NALM6 (cell line): ENCODE measurements around a stretch of chr3.

- PRO-cap: no peak
Measured at GRCh38 chr3:78872036-78872729, 895.6 kb downstream of the ROBO1 start.

DNA sequence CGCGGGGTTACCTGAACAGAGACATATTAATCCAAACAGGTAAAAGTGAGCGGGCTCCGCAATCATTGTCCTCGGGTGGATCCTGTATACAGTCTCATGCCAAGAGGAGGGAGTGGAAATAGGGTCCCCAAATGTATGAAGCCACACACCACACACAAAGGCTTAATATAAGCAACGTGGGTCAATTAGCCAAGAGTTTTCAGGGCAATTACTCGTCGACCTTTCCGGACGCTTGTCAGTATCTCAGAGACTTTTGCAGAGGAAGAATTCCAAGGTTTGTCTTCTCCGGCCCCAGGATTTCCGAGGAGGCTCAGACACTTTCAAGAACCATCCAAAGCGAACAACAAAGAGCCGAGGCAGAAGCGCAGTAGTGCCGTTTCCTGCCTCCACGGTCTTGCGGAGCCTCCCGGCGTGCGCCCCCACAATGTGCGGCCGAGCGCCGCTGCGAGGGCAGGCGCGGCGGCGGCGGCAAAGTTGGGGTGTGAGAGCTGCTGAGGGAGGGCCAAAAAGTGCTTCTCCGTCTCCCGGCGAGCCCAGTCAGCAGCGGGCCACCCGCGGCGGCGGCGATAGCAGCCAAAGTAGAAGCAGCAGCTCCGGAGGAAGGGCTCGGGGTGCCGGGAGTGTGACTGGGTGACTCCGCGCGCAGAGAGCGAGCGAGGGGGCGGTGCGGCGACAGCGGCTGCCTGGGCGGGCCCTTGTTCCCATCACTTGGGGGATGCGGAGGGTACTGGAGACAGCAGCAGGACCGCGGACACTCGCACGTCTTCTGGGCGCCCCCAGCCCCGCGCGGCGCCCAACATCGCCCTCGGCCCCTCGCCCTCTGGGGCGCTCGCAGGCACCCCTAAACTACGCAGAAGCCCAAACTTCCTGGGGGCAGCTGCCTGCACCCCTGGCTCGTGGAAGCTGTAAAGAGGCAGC lies 749.1 kb downstream of the ROBO1 start:
- PRO-cap: no peak

DNA sequence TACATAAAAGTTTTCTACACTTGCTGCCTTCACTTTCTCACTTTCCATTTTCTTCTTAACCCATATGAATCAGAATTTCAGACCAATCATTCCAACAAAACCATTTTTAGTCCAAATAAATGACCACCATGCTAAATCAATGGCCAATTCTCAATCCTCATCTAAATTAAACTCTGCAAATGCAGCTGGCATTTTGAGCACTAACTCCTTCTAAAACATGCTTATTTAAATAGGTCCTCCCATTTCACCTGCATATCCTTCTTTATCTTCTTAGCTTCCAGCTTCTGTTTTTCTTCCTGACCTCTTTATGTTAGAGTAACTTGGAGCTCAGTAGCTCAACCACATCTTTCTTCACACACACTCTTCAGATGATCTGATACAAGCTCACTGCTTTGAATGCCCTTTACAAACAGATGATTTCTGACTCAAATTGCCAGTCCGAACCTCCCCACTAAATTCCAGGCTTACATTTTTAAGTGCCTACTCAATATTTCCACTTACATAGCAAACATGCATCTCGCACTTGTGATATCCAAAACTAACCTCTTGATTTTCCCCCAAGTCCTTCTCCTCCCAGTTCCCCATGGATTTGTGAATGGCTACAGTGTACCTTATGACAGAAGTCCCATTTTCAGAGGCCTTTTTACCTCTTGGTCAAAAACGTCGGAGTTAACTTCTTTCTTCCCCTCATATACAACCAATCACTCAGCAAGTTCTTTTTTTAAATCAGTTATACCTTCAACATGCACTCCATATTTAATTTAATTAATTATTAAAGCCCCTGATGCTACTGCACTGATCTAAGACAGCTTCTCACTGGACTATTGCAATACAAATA lies 139.1 kb downstream of the GBE1 start:
- PRO-cap: no peak

DNA sequence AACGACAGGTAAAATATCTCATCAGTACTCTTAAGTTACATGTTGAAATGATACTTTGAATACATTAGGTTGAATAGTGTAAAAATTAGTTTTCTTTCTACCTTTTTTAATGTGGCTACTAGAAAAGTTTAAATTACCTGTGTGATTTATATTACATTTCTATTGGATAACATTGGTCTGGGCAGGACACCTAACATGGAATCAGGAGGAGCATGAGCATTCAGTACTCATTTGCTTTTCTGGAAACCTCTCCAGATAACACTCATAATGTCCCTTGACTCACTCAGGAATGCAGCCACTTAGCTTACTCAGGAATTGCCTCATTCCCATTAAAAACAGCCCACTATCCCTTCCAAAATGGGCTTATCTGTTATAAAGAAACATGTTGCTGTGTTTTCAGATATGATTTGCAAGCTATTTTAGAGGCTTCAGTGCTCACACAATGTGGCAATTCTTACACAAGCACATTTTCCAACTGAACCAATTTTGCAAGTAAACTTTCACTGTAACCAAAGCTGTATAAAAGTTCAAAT lies 17.1 kb downstream of the GBE1 start:
- PRO-cap: no peak

GRCh38 chr3:81758381-81758645 lies 3.1 kb downstream of the GBE1 start:
- PRO-cap: no peak

DNA sequence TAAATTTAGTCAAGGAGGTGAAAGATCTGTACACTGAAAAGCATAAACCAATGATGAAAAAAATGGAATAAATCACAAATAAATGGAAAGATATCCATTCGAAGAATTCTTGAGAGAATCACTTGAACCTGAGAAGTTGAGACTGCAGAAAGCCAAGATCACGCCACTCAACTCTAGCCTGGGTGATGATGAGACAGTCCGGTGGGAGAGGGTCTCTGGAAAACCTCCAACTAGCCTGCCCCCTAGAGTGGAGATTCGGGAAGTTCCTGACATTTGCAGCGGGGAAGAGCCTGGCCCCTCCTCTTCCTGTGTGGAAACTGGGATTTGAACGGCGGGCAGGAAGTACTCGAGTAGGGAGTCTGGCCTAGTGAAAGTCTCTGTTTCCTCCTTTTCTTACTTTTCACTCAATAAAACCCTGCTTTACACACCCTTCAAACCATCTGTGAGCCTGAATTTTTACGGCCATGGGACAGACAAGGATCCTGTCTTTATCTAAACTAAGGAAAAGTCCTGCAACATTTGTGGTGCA lies 224.5 kb upstream of the GBE1 start:
- PRO-cap: no peak

- PRO-cap: no peak
Measured at GRCh38 chr3:84805122-84805602, 153.6 kb upstream of the CADM2 start.

DNA sequence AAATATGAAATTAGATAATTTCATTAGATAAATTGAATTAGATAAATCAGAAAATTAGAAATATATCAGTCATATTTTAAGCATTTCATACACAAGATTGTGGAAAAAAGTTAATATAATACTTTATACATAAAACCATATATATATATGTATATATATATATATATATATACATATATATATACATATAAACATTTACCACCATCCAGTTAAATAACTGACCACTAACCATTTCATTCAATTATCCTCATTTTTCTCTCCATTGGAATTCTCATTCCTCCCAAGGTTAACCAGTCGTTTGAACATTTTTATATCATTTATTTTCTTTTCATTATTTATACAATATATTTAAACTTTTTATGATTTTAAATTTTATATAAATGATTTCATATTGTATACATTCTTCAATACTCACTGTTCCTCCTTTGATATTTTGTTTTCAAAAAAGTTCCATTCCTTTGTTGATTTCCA lies 424.6 kb downstream of the CADM2 start:
- PRO-cap: no peak

GRCh38 chr3:85504230-85505423 lies 545.8 kb downstream of the CADM2 start:
- PRO-cap: no peak

GRCh38 chr3:86247882-86248133 lies 743.1 kb downstream of the VGLL3 start:
- PRO-cap: no peak

GRCh38 chr3:86990132-86990797 lies 684 bp downstream of the VGLL3 start:
- PRO-cap: no peak

DNA sequence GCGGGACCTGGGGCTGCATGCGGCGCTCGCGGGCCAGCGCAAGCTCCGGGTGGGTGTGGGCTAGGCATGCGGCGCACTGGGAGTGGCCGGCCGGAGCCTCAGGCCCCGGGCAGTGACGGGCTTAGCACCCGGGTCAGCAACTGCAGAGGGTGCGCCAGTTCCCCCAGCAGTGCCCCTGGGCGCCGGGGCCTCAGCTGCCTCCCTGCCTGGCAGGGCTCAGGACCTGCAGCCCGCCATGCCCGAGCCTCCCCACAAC lies 98.9 kb upstream of the POU1F1 start:
- PRO-cap: no peak

- PRO-cap: no peak
Measured at GRCh38 chr3:87795681-87796543, 3.4 kb downstream of the HTR1F start.

DNA sequence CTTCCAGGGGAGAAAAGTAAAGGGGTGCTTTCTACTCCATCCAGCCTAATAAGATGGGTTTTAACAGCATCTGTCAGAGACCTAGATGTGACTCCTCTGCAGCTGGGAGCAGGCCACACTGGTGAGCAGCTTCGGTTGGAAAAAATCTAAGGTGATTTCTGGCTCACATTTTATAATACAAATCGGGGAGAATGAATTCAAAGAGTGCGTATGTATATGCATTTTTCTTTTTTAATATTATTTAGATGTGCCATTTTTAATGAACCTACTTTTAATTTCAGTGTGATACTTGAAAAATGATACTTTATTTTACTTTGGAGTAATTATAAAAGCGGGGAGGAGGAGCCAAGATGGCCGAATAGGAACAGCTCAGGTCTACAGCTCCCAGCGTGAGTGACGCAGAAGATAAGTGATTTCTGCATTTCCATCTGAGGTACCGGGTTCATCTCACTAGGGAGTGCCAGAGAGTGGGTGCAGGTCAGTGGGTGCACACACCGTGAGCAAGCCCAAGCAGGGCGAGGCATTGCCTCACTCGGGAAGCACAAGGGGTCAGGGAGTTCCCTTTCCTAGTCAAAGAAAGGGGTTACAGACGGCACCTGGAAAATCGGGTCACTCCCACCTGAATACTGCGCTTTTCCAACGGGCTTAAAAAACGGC lies 640.0 kb downstream of the EPHA3 start:
- PRO-cap: no peak

GRCh38 chr3:93873457-93874017 lies 100.2 kb downstream of the PROS1 start:
- PRO-cap: no peak

- PRO-cap: no peak
Measured at GRCh38 chr3:93900737-93900957, 73.0 kb downstream of the PROS1 start.

GRCh38 chr3:94648250-94648681 lies 585.4 kb downstream of the NSUN3 start:
- PRO-cap: no peak

DNA sequence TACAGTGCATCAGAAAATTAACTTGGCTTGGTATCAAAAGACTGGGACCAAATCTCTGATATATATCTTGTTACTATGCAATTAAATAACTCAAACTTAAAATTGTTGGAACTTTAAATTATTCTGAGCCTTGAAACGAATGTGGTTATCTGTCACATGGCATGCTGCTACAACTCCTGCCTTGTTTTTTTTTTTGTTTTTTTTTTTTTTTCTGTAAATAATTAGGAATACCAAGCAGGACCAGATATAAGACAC lies 818.2 kb downstream of the NSUN3 start:
- PRO-cap: no peak

DNA sequence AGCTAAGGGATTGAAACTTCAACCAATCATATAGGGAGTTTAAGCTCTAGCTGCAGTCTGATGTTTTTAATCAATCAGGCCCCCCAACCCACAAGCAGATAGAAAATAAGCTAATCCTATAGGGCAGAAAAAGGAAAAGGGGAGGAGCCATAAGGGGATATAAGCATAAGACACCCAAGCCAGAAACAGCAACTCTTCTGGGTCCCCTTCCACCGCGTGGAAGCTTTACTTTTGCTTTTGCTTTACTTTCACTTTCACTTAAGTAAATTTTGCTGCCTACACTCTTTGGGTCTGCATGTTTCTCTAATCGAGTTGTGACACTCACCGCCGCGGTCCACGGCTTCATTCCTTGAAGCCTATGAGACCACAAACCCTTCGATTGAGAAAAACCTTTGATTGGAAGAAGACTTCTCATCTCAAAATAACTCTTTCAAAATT lies 1108.4 kb upstream of the EPHA6 start:
- PRO-cap: no peak

DNA sequence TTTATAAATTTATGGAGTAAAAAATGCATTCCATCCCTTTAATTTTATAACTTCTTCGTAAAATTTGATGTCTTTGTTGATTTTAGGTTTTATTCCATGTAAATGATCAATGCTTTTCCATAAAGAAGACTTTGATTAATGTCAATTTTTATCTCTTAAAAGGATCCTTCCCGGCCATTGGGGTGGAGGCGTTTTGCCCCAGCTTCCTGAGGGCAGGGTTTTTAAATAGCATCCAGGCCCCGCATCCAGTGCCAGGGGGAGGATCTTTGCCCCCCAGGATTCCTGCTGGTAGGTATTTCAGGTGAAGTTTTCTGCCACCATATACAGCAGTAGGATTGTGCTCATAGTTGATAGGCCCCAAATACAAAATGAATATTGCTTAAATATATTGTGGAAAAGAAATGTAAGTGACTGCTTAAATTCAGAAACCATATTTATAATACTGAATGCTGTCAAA lies 172.1 kb upstream of the ARL6 start:
- PRO-cap: no peak